Cerebellum (tissue), 5 donors: ENCODE measurements around the genes ZNF354B and SQSTM1.

DNA sequence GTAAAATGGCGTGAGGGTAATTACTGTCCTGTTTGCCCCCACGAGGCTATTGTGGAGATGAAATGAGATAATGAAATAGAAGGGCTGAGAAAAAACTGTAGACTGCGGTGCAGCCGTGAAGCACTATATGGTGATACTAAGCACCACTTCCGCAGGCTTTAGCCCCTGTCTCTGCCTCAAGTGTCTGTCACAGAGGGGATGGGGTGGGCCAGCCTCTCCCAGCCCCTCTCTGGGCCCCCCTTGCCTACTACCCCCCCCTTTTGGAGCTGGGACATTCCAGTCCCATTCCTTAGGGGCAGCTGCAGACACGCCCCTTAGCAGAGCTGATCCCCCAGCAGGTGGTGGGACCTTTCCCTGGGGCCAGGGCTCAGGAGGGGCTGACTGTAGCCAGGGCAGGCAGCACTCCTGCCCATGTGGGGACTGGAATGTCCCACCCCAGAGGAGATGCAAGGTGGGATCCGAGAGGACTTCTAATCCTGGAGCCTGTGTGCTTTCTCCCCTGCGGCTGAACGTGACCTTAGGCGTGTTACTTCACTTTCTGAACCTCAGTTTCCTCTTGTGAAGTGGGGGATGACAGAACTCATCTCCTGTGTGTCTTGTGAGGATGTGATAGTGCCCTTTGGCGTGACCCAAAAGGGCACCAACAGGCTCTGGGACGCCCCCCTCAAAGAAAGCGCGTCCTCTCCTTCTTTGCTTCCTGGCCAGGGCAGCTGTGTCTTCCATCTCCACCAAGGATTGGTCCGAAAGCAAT, 1.9 kb downstream of the N4BP3 start:
- PRO-cap, 3 experiments: no peak in any of the 3 experiments
- RAMPAGE, long total RNA: no peak

GRCh38 chr5:178123414-178123932, 7.3 kb upstream of the RMND5B start:
- PRO-cap, 3 experiments: no peak in any of the 3 experiments
- RAMPAGE, long total RNA: no peak

DNA sequence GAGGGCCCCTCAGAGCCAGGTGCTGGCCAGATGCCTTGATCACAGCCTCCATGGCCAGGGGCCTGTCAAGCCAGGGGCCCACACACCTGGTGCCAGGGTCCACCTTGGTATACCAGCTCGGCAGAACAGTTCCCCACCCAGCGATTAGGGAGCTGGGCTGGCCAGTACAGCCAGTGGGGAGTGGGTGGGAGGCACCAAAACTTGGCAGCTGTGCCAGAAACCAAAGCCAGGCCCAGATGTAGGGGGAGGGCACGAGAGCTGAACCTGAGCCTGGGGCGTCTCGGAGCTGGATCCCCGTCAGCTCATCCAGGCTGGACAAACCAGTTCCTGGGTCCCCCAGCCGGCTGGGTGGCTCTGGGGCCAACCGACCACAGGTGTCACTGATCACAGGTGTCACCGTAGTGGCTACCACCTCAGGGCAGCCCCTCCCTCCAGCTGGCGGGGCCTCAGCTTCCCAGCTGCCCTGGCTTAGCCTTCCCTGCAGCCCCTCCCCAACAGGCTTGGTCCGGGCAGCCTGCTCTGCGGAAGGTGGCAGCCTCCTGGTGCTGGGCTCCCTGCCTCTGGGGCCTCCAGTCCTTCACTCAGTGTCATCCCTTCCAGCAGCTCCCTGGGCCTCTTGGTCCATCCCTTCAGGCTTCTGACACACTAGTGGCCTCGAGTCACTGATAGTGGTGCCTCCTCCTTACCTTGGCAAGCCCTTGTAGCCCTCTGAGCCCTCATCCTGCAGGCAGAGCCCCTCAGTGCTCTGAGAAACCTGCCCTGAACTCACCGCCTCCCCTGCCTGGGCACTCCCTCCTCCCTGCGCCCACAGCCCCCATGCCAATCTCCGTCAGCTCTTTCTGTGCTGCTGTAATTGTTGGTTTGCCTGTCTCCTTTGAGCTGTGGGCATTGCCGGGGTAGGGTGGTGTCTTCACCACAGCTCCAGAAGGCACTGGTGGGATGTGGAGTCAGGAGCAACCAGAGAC, 6.5 kb upstream of the RMND5B start:
- PRO-cap, 3 experiments: no peak in any of the 3 experiments
- RAMPAGE, long total RNA: no peak

- PRO-cap, 3 experiments: no peak in any of the 3 experiments
- RAMPAGE, long total RNA: no peak
Measured at GRCh38 chr5:178136438-178136878, 5.6 kb downstream of the RMND5B start.

DNA sequence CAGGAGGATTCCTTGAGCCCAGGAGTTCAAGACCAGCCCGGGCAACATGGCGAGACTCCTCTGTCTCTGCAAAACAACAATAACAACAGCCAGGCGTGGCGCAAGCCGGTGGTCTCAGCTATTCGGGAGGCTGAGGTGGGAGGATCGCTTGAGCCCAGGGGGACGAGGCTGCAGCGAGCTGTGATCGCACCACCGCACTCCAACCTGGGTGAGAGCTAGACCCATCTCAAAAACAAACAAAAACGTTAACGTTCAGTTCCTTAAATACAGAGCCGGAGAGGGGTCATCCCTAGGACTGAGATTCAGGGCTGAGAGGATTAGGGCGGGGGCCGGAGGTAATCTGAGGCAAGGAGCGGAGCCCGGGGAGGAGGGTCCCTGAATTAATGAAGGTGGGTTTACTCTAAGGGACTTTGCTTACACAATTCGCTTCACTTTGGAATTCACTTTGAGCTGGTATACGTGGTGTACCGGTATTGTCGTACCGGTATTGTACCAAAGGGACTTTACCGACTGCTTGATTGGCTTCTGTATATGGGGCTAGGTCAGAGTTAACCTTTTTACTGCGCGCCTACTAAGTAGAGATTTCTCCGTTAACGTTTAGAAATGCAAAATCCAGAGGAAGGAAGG, 715 bp downstream of the NHP2 start:
- PRO-cap, 3 experiments: no peak in any of the 3 experiments
- RAMPAGE, long total RNA: no peak

DNA sequence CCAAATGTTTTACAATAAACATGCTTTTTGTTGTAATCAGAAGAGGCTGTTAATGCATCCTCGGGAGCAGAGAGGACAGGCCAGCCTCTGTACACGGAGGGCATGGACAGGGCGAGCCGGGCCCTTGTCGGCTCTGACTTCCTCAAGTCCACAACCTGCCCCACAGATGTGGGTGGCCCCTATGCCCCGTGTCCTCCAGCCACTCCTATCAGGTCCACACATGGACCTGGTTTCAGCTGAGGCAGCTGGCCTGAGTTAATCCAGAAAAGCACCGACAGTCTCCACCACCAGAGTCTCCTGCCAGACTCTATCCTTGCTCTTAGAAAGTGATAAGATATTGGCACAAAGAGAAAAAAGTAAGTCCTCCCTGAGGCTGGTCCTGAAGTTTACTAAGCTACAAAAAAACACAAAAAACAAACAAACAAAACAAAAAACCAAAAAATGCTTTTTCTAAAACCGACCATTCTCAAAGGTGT, 52.4 kb upstream of the PHYKPL start:
- PRO-cap, 3 experiments: no peak in any of the 3 experiments
- RAMPAGE, long total RNA: no peak

DNA sequence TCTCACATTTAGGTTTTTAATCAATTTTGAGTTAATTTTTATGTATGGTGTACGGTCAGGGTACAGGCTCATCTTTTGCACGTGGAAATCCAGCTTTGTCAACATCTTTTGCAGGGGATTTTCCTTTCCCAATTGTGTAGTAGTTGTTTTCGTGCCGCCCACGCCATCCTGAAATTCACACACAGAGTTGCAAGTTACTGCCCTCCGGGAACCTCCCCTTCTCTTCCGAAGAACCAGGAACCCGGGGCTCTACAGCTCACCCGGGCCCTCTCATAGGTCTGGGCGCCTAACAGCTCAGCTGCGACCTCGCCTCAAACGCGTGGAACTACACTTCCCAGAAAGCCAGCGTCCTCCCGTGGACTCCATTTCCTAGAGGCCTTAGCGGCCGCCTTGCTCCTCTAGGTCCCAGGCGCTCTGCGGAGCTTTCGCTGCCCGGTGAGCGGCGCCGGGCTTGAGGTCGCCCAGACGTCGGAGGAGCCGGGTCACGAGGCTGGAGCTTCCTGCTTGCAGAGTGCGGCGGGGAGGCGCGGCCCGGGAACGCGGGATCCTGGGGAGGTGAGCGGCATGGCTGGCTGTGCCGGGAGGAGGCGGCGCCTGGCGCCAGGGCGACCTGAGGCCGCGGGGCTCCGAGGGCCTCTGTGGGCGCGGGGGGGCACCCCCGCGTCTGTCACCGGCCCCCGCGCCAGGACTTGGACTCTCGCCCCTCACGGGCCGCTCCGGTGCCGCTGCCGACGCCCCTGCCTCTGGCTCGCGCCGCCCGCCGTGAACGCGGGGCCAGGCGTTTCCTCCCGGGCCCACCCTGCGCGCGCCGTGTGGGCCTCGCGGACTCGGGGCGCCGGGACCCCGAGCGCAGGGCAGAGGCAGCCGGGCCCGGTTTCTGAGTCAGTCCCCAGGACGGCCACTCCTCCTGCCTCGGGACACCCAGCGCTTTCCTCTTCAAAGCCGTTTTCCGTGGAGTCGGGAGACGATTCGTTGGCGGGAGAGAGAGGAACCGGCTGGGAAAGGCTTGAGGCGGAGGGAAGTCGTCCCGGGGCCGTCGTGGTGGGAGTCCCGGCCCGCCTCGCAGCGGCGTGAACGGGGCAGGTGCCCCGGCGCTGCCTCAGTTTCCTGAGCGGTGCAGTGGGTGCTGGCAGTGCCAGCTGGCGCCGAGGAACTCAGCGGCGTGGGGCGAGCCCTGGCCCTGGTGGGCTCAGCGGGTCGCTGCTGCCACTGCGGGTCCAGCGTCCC, at the start of gene ZNF354B:
TSS of gene ZNF354B (plus strand) at position 381 of the 1,227 bp plus-strand sequence.
- PRO-cap, 3 experiments: peak in 3 of 3 experiments; most common plus-strand start position 464 of the sequence (in 3); most common minus-strand start position 280 of the sequence (in 1)
- RAMPAGE, long total RNA: no peak

GRCh38 chr5:179175111-179175890, 115.1 kb downstream of the ZNF354C start:
- PRO-cap, 3 experiments: no peak in any of the 3 experiments
- RAMPAGE, long total RNA: no peak

DNA sequence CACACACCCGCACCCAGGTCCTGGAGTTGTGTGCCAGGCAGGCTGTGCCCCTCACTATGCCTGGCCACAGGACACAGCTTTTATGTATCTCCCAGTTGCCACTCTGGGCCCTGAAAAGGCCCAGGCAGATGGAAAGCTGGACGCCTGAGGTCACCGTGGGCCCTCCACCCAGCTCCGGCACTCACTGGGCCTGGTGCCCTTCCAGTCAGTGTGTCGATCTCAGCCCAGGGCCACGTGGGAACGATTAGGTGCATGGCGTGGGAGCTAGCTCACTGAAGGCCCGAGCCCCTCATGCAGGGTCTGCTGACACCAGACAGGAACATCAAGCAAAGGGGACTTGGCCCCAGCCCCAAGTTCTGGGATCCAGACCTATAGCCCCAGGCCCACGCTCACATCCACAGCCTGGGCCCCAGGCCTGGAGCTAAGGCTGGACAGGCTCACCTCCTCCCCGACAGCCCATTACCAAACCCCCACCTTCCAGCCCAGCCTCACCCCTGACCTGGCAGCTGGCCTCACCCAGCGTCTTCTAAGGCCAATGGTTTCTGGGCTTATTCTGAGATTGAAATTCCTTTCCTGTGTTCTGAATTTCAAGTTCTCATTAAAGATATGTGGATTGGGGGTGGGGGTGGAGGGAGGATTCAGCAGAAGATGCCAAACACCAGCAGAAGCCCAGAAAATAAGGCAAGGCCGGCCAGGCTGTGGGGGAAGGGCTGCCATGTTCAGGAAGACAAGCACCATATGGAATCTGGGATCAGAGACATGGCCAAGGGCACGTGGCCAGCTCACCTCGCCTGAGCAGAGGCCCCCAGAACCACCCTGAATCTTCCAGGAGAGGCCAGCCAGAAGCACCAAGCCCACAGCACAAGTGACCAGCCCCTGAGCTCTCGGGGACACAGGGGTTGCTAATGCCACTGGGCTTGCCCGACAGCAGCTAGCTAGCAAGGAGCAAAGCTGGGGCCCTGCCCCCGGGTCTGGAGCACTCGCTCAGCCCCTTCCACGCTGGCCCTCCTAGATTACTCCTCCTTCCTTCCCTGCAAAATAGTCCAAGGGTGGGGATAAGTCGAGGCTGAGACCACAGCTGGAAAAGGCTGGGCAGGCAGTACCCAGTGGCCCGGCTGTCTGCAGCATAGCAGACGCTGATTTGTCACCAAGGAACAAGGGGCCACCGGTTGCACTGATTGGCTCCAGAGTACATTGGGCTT, 74.3 kb downstream of the ADAMTS2 start:
- PRO-cap, 3 experiments: no peak in any of the 3 experiments
- RAMPAGE, long total RNA: no peak

- PRO-cap, 3 experiments: no peak in any of the 3 experiments
- RAMPAGE, long total RNA: no peak
Measured at GRCh38 chr5:179456050-179456437, 94.3 kb upstream of the RUFY1 start.

GRCh38 chr5:179624092-179625080, 915 bp upstream of the HNRNPH1 start:
- PRO-cap, 3 experiments: peak in 1 of 3 experiments; most common plus-strand start chr5:179624551 (in 1); most common minus-strand start chr5:179624487 (in 1)
- RAMPAGE, long total RNA: no peak

GRCh38 chr5:179776344-179777341, 17.1 kb upstream of the LTC4S start:
- PRO-cap, 3 experiments: no peak in any of the 3 experiments
- RAMPAGE, long total RNA: no peak

GRCh38 chr5:179792664-179793335, 986 bp upstream of the LTC4S start:
- PRO-cap, 3 experiments: no peak in any of the 3 experiments
- RAMPAGE, long total RNA: no peak

- PRO-cap, 3 experiments: no peak in any of the 3 experiments
- RAMPAGE, long total RNA: no peak
Measured at GRCh38 chr5:179820023-179820125, 831 bp upstream of the SQSTM1 start.

GRCh38 chr5:179820126-179820844, 420 bp upstream of the SQSTM1 start:
- PRO-cap, 3 experiments: peak in 3 of 3 experiments; most common minus-strand start chr5:179820766 (in 1)
- RAMPAGE, long total RNA: no peak

GRCh38 chr5:179820845-179821428, at the start of gene SQSTM1:
Gene SQSTM1, plus strand, starts transcription at chr5:179820905.
- PRO-cap, 3 experiments: peak in 3 of 3 experiments; most common plus-strand start chr5:179820905 (in 3); most common minus-strand start chr5:179821143 (in 1)
- RAMPAGE, long total RNA: no peak

DNA sequence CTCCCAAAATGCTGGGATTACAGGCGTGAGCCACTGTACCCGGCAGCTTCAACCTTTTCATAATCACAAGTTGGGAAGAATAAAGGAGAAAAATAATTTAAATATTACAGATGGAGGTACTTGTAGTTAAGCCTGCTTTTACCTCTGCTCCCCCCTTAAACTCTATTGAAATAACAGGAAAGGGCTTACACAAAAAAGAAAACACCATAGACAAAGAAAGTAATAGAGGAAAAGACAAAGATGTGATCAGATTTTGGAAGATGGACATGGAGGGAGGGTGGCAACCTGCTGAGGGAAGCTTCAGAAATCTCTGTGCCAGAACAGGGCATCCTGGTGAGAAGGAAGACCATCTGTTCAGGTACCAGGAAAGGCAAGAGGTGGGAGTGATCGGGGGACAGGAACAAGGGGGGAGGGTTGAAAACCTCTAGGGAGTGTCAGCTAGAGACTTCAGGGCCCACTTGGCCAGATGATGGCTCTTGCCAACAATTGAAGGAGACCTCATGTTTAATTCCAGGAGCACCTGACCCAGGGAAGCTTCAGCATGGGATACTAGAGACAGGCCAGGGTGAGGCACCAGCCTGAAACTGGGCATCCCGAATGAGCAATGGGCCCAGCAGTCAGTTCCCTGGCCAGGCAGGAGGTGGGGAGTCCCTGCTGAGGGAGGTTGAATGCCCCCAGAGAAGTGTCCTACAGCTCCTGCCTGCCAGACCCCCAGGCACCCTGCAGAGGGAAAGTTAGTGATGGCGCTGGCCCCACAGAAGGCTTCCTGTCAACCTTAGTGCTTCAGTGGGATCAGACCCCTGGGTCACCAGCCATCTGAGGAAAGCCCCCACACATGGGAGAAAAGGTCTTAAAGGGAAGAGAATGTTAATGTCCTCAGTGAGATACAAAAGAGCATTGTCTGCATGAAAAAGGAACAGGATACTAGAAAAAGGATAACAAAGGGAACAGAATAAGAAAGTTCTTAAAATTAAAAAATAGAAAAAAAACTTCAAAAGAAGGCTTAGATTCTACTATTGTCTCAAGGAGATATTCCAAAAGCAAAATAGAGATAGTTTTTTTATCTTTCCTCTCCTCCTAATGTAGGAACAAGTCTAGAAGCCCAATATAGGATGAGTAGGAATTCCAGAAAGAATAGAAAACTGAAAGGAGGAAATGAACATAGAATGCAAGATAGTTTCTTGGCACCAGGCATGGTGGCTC, 8.3 kb downstream of the SQSTM1 start:
- PRO-cap, 3 experiments: no peak in any of the 3 experiments
- RAMPAGE, long total RNA: no peak

- PRO-cap, 3 experiments: no peak in any of the 3 experiments
- RAMPAGE, long total RNA: no peak
Measured at GRCh38 chr5:179839187-179840201, 18.8 kb downstream of the SQSTM1 start.

DNA sequence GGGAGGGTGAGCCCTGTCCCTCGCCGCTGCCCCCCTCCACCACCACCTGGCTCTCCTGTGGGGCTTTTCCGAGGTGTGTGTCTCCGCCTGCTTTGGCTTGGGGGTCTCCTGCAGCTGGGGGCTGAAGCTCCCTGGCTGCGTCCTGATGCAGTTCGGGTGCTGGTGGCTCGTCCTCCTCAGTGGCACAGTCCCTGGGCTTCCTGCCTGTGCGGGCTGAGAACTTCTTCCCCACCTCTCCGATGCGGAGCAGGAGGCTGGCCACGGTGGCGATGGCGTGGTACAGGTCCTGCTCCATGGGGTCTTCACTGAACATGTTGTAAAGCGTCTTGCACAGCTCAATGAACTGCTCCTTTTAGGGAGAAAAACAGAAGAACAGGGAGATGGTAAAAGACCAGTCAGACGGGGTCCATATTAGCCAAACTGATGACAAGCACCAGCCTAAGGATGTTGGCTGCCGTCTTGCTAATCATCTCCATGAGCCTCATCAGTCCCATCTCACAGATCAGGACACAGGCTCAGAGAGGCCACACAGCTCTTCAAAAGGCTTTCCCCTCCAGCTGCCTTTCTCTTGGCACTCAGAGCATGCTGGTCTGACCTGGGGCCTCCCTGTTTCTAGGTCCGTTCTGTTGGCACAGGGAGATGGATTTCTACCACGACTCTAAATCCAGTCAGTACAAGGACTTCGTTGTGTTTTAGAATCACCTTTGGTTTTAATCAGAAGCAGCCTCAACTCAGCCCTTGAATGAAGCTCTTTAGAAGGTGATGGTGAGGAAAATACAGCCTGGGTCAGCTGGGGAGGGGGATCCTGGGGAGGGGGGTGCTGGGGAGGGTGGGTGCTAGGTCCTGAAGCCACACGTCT, 5.4 kb upstream of the MRNIP start:
- PRO-cap, 3 experiments: no peak in any of the 3 experiments
- RAMPAGE, long total RNA: no peak

- PRO-cap, 3 experiments: no peak in any of the 3 experiments
- RAMPAGE, long total RNA: no peak
Measured at GRCh38 chr5:179966784-179967169, 59.1 kb upstream of the TBC1D9B start.